Astrocyte (in vitro differentiated cells and primary cell): ENCODE measurements around the gene GTF2H3.

- PRO-cap: no peak
- RRBS, 2 experiments: no CpG with 5 or more reads among the region's 9 CpGs
Measured at GRCh38 chr12:122826115-122826664, 9.1 kb upstream of the HIP1R start.

- PRO-cap: unidirectional peak, plus-strand start at chr12:122841748
- RRBS, 2 experiments: no CpG with 5 or more reads among the region's 28 CpGs
Measured at GRCh38 chr12:122841504-122842604, 6.6 kb downstream of the HIP1R start.

DNA sequence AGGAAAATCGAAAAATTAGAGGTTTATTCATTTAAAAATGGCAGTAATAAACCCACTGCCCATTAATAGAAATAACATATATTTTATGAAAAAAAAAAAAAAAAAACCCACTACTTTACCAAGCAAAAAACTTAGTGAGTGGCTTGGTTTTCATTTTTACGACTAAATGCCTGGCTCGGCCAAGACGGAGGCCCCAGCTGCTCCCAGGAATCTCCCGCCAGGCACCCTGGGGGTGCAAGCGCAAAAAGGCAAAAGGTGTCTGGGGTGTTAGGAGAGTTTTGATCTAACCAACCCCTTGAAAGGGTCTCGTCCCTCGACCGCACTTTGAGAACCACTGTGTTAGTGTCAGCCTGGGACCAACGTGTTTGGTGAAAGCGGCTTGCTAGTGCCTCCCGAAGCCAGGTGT, 19.0 kb downstream of the HIP1R start:
- PRO-cap: no peak
- RRBS, 2 experiments: no CpG with 5 or more reads among the region's 12 CpGs

GRCh38 chr12:122855774-122857011, 20.9 kb downstream of the HIP1R start:
- PRO-cap: no peak
- RRBS, 2 experiments: 100% methylated on average over 3 of the region's 44 CpGs; no CpG with 5 or more reads in 1 of the 2 experiments

DNA sequence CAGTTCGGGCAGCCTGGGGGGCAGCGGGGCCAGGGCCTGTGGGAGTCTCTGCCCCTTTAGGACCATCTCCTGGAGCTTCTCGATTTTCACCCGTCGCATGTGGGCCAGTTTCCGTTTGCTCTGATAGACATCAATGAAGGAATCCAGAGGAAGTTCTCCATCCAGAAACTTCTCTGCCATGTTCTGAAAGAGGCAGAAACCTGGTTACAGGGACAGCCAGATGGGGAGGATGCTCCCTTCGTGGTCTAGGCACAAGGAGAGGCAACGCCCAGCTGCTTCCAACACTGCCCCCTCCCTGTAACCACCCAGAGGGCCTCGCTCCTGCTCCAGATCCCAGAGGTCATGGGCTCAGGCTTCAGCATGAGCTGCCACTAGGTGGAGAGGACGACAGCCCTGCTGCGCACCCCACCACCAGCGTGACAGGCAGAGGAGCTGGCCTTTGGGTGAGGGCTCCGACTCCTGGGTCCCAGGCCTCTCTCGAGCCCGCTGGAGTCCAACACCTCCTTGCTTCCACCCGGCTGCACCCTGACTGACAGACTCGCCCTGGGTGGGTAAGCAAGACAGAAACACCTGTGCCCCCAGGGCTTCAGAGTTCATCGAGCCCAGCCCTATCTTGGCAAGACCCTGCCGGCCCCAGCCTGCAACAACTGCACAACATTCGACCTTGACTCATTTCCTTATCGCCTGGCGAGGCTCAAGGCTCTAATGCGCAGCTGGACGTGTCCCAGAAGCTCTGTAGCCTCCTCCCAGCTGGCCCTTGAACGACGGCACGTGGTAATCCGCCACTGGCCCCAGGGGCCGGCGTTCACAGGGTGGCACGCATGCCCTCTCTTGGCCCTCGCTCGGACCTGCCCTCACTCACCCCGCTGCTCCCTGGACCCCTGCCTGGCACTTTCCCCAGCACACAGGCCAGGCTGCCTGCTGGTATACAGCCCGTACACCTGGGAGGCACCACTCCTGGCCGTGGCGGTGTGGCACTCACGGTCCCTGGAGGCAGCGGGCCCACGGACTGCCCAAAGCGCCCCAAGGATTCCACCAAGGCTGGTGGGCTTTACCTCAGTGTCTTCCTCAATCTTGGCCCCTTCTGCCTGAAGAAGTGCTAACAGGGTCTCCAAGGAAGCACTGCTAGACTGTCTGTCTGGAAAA, 28.1 kb downstream of the VPS37B start:
- PRO-cap: no peak
- RRBS, 2 experiments: no CpG with 5 or more reads among the region's 41 CpGs

GRCh38 chr12:123075460-123076464, 75.1 kb downstream of the PITPNM2 start:
- PRO-cap: no peak
- RRBS, 2 experiments: no CpG with 5 or more reads among the region's 23 CpGs

DNA sequence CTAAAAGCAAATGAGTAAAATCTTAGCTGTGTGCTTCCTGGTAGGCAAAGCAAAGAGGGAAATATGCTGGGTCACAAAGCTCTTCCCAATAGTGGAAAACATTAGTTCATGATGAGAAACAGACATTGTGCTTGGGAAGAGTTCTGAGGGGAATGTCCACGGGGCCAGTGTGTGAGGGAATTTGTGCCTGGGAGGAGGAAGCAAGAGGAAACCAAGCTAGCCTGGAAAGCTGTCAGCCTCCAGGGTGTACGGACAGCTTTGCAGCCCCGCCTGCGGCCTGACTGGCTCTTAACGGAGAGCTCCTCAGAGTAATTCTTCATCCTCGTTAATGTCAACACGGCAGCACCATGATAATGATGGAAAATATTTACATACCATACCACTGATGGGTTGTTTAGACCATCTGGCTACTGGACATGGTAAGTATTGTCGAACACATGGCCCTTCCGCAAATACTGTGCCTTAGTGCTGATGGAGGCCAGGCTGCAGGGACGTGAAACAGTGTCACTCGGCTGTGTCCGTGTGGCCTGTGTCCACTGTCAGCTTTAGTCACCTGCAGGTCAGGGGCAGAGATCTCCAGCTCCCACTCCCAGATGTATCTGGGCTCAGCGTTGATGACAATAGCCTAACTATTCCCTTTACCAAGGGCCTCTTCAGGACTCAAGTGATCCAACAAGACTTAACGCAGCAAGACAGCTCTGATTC, 32.3 kb downstream of the PITPNM2 start:
- PRO-cap: no peak
- RRBS, 2 experiments: no CpG with 5 or more reads among the region's 14 CpGs

GRCh38 chr12:123131375-123132486, 19.2 kb downstream of the PITPNM2 start:
- PRO-cap: no peak
- RRBS, 2 experiments: no CpG with 5 or more reads among the region's 17 CpGs

DNA sequence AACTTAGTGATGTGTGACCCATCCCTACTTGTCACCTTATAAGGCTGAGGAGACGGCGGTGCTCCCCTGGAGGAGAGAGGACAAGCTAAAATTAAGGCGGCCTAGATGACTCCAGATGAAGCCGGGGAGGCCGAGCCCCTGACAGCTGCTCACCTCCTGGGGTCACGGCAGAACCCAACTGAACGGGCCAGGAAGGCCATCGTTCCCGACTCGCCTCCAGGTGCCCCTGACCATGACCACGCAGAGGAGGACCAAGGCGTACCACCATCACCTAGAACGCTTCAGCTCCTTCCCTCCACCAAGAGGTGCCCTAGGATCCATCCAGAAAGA, 911 bp upstream of the PITPNM2 start:
- PRO-cap: no peak
- RRBS, 2 experiments: no CpG with 5 or more reads among the region's 13 CpGs

- PRO-cap: no peak
- RRBS, 2 experiments: no CpG with 5 or more reads among the region's 14 CpGs
Measured at GRCh38 chr12:123251128-123251938, 18.1 kb downstream of the MTRFR start.

DNA sequence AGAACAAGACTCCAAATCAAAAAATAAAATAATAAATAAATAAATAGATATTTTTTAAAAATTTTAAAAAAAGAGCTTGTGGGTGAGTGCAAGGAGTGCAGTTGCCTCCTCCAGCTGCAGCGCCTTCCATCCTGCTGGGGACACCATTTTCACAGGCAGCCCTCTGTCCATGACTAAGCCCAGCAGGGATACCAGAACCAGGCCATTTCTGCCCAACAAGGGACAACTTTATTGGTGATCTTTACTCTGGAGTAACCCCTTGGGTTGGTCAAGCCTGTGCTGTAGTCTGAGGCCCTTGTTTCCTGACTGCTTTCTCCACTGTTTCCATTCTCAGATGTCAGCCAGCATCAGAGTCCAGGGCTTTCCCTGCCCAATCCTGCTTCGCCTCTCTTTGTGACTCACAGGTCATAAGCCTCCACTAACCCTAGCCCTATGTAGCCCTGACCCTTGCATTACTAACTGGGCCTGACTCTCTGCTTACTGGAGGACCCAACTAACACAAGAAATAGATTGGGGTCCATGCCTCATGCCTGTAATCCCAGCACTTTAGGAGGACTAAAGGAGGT, 8.8 kb upstream of the SNRNP35 start:
- PRO-cap: no peak
- RRBS, 2 experiments: no CpG with 5 or more reads among the region's 2 CpGs

GRCh38 chr12:123471405-123471733, 13.4 kb downstream of the SNRNP35 start:
- PRO-cap: no peak
- RRBS, 2 experiments: no CpG with 5 or more reads among the region's 7 CpGs

GRCh38 chr12:123484056-123484458, 26.1 kb downstream of the SNRNP35 start:
- PRO-cap: no peak
- RRBS, 2 experiments: no CpG with 5 or more reads among the region's 16 CpGs

- PRO-cap: no peak
- RRBS, 2 experiments: no CpG with 5 or more reads among the region's 1 CpG
Measured at GRCh38 chr12:123510746-123511785, 22.5 kb downstream of the RILPL1 start.

DNA sequence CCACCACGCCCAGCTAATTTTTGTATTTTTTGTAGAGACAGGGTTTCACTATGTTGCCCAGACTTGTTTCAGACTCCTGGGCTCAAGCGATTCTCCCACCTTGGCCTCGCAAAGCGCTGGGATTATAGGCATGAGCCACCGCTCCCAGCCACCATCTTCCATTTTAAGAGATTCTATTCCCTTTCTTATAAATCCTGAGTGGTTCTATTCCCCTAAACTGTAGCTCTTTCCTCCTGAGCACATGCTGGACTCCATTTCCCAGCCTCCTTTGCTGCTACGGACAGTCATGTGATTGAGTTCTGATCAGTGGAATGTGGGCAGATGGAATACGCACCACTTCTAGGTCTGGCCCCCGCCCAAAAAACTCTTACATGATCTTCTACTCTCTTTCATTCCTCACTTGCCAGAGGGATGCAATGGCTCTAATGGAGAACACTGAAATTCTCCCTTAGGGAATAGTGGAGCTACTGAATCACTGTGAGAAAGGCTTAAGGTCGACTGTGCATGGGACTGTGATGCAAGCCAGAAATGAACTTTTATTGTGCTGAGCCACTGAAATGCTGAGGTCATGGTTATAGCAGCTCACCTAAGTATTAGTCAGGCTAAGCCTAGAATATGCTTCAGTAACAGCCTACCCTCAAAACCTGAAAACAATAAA, 13.1 kb upstream of the TMED2 start:
- PRO-cap: no peak
- RRBS, 2 experiments: no CpG with 5 or more reads among the region's 9 CpGs

- PRO-cap: no peak
- RRBS, 2 experiments: no CpG with 5 or more reads among the region's 5 CpGs
Measured at GRCh38 chr12:123586599-123587201, 2.3 kb downstream of the TMED2 start.

DNA sequence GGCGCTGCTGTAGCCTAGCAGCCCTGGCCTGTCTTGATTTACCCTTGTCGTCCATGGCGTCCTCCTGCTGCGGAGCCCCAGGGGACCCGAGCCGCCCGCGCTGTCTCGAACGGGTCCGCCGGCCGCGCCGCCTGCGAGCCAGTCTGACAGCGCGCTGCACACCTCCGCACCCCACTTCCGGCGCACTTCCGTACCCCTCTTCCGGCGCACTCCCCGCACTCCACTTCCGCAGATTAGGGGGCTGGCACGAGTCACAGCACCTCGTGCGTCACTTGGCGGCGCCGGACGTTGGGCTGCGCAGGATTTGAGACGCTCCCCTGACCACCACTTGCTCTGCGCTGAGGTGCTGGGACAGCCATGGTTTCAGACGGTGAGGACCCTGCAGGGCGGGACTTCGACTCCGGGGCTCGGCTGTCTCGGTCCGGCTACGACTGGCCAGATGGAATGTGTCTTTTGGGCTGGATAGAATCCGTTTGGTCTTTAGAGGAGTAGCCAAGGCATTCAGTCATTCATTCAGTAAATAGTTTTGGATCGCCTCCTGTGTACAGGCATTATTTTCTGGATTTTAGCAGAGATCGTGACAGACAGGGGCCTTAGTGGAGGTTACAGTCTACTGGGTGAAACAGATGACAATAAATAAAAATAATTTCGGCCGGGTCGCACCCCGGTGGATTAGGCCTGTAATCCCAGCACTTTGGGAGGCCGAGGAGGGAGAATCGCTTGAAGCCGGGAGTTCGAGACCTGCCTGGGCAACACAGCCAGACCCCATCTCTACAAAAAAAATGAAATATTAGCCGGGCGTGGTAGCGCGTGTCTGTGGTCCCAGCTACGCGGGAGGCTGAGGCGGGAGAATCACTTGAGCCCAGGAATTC, at the start of gene GTF2H3:
TSS of gene GTF2H3 (plus strand) at position 327 of the 872 bp plus-strand sequence.
- PRO-cap: bidirectional peak, plus-strand start at position 358 of the sequence, minus-strand start at position 145 of the sequence
- RRBS, 2 experiments: 2% methylated on average over 18 to 25 of the region's 62 CpGs

DNA sequence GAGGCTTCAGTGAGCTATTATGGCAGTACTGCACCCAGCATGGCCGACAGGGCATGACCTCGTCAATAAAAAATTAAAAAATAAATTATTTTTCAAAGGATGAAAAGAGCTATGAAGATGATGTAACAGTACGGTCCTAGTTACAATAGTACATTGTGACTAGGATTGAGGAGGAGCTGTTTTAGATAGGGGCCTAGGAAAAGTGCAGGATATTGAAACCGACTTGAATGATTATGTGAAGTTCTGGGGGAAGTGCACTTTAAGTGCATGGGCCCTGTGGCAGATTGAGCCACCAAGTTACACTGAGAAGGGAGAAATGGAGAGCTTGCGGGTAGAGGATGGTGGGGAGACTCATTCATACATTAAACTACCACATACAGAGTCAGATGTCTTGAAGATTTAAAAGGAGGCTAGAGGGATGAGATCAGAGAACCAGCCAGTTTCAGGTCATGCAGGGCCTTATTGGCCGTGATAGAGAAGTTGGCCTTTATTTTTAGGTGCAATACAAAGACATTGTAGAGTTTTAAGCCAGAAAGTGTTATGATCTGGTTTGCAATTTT, 826 bp downstream of the GTF2H3 start:
- PRO-cap: no peak
- RRBS, 2 experiments: no CpG with 5 or more reads among the region's 6 CpGs

GRCh38 chr12:123742997-123743436, 19.1 kb upstream of the DNAH10 start:
- PRO-cap: no peak
- RRBS, 2 experiments: no CpG with 5 or more reads among the region's 10 CpGs

GRCh38 chr12:123750901-123751370, 11.2 kb upstream of the DNAH10 start:
- PRO-cap: no peak
- RRBS, 2 experiments: no CpG with 5 or more reads among the region's 12 CpGs